Mesothelial cell of epicardium (in vitro differentiated cells): Measurements from ENCODE around the genes CAPN9 and TRIM67.

- PRO-cap, result no peak
Observed at GRCh38 chr1:229509406-229510020, 1.4 kb upstream of the NUP133 start.

DNA sequence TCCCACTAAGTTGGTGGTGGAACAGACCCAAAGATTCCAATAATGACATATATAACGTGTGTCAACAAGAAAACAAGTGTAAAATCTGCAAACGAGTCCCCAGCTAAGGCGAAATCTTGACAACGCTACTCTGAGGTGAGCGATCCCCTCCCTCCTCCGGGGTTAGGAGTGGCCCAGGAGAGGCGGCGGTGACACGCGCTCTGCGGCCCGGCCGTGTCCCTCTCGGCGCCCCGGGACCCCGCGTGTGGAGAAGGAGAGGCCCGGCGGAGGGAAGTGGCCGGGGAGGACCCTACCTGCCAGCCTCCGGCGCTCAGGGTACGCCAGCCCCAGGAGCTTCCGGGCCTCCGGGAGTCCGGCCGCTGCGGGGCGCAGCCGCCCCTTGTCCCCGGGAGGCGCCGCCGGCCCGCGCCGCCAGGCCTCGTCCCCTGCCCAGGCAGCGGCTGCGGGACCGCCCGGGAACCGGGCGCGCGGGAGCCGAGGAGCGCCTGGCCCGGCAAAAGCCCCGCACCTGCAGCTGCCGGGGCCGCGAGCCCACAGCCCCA, 593 bp downstream of the ABCB10 start:
- PRO-cap, result no peak

DNA sequence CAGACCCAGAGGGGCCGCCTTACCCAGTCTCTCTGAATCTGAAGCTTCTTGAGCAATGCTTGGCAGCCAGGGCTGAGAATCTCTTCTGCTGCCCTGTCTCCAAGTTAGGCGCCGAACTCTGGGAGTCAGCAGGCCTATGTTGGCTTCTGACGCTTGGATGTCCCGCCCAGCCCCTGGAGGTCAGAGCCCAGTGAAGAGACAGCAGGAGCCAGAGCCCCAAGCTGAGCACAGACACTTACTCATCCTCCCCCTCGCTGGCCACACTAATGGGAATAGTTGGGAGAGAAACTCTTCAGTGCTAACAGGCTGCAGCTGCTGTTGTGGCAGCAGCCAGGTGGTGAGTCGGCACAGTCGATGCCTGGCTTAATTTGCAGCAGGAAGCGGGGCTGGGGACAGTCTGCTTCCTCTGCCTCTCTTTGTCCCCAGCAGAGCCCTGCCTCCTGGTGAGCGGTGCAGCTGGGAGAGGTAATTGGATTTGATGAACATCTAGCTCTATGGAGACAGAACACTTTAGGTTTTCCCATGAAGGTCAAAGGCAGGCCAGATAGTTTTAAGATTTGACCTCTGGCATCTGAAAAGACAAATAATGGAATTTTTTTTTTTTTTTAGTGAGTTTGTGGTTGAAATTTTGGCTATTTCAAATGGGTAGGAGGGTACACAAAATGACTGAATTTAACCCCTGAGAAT, 68.3 kb downstream of the URB2 start:
- PRO-cap, result no peak

GRCh38 chr1:229999047-229999604, 67.9 kb upstream of the GALNT2 start:
- PRO-cap, result no peak

DNA sequence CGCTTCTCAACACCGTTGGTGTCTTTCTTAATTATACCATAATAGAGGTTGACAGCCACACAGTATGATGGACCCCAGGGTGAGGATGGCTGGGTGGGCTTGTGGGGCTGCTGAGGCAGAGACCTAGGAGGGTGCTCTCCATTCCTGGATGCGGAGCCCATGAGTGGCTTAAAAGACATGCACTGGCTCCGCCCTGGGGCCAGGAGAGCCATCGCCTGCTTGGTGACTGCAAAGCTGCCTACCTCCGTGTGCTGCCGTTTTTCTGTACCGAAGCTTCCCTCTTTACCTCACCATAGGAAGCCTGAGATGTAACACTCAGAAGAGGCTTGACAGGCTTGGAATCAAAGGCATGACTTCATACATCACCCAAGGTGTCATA, 82.9 kb downstream of the GALNT2 start:
- PRO-cap, result no peak

DNA sequence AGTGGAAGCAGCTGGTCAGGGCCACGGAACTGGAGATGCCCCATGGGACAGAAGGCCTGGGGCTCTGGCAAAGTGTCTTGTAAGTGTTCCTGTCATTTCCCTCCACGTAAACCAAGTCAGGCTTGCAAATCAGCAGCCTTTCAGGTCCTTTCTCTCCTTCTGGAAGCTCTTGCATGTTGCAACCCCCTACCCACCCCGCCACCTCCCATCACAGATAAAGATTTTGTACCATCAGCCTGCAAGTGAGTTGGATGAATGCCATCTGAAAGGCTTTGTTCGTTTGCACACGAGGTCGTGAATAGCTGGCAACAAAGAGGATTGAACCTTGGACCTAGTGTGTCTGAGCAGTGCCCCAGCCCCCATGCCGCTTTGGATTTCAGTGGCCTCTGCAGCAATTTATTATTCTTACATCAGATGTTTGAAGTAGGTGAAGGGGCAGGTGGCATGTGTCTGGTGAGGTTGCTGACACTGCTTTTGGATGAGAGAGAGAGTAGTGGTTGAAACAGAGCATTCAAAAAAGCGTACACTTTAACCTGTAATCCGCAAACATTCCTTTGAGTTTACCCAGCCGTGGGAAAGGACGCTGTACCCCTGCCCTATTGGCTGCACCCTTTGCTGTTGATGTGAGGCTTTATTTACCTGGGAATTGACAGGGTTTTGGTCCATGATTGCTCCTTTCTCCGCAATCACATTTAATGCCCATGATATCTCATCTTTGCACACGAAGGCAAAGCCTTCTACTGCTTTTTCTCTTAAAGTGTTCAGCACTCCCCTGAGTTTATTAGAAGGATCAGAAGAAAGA, 91.7 kb downstream of the GALNT2 start:
- PRO-cap, result no peak

DNA sequence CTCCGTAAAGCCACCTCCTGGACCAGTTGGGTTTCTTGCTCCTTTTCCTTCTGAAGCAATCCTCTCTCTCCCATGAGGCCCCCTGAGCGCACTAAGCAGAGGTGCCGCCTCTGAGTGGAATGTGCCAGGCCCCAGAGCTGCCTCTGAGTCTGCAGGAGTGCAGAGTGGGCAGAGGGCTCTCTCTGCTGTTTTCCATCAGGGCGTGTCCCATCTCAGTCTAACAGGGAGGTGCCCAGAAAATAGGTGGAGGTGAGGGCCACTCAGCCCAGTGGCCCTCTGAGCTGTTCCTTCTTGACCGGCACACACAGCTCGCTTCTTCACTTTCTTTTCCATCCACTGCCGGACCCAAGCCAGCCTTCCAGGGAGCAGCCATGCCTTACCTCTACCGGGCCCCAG, at the start of gene CAPN9:
Gene CAPN9, plus strand, starts transcription at position 263 of the 396 bp plus-strand sequence.
- PRO-cap, result no peak

- PRO-cap, result no peak
Observed at GRCh38 chr1:230864418-230865121, 3.8 kb downstream of the C1orf198 start.

DNA sequence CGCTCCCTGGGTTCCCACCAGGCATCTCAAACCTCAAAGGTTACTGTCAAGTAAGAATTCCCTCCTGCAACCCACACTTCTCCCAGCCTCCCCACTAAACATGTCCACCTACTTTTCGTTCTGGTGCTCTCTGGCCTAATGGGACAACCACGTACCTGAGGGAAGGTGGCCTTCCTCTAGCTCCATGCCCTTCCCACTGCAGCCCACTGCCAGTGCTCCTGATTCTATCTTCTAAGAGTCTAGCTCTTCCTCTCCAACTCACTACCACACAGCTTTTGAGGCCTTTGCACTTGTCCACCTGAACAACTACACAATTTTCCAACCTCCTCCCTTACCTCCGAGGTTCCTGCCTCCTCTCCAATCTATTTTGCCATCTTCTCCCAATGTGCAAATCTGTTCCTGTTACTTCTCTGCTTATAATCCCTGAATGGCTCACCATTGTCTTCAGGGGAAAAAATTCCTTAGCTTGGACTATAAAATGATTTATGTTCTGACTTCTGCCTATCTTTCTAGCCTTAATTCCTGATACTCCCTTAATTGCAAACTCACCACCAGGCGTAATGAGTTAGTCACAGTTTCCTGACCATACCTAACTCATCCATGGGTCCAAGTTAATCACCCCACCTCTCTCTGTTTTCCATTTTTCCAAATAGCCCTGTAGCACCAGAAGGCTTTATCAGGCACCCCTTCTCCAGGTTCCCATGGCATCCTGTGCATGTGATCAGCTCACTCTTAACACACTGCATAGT, 53.9 kb upstream of the C1orf198 start:
- PRO-cap, result no peak

DNA sequence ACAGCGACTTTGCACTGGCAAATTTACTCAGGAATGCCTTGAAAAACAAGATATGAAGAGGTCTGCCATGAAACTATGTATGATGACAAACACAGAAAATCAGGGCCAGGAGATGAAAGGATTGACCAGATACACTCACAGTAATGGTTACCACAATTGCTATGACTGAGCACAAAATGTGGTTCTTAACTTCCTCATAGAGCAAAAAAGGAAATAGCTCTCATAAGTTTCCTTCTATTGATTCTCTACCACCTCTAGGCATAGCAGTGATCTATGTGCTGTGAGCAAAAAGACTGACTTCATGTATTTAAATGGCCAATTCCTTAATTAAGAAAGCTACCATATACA, 5.7 kb downstream of the TTC13 start:
- PRO-cap, result no peak

DNA sequence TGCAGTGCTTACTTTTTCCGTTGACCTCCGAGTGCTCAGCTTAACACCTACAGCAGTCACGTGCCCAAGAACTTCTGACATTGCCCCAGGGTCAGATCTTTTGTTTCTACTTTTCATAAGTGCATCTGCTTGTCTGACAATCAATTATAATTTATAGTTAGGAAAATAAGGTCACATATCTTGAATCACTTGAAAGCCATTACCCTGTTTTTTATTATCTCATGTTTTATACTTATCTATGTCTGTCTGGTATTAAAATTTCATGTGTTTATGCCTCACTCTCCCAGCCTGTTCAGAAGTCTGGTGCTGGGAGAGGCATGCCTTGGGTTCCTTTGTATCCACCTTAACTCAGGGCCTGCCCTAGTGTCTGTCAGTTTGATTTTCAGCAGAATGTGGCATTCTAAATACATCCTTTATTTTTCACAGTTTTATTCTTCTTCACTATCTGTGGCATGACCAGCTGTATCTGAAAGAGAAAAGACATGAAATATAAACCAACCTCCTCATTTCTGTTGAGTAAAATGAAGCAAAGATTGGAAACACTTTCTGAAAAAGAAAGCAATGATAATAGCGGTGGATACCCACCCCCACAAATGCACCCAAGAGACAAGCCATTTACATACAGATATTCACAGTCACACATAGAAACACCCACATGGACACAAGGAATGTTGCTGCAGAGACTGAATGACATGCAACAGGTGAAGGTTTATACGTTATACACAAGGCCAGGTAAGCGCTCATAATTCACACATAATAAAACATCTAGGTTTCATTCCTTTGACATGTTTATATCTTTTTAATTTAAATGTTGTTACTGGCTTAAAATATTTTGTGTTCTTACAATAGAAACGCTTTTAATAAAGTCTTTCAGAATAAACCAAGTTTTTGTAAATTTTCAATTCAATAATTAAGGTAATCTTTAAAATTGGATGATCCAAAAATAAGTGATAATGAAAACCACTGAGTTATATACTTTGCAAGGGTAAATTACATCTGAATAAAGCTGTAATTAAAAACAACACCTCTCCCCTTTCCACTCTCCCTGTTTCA, 21.1 kb downstream of the ARV1 start:
- PRO-cap, result no peak

DNA sequence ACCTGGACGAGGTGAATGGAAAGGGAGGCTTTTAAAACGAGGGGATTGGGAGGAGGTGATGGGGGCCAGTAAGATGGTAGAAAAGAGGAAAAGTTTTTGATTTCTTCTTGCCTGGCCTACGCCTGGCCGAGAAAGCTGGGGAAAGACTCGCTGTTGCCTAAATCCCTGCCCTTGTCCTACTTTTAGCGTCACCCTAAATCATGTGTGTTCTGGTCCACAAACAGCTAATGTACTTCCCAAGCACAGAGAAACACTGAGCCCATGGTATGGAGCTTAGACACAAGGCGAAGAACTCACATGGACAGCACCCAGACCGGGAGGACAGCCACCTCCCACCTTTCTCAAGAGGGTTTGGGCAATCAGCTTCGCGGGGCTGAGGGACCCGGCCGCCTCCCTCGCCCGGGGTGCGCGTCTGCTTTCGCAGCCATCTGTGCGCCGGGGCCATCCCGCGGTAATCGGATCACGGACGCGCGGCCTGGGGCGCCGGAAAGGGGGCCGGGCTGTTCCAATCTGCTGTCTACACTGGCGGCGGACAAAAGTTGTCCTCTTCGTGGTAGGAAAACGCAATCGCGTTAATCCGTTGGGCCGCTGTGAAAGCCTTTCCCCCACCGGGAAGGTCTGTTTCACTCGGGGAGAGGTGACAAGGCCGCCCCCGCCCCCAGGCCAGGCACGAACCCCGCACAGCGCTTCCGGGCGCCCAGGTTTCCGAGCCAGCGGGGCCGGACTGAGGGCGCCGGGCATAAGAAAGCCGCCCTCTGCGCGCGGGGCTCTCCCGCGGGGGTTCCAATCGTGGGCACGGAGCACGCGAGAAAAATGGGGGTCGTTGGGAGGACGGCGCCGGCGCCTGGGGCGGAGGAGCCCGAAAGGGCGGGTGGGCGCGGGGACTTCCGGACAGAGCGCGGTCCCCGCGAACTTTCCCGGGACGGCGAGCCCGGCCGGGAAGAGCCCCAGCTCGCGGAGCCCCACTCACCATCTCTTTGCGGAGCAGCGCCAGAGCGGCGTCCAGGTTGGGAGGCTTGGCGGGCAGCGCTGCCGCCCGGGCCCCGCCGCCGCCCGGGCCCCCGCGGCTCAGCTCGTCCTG, 763 bp downstream of the FAM89A start:
- PRO-cap, result no peak

DNA sequence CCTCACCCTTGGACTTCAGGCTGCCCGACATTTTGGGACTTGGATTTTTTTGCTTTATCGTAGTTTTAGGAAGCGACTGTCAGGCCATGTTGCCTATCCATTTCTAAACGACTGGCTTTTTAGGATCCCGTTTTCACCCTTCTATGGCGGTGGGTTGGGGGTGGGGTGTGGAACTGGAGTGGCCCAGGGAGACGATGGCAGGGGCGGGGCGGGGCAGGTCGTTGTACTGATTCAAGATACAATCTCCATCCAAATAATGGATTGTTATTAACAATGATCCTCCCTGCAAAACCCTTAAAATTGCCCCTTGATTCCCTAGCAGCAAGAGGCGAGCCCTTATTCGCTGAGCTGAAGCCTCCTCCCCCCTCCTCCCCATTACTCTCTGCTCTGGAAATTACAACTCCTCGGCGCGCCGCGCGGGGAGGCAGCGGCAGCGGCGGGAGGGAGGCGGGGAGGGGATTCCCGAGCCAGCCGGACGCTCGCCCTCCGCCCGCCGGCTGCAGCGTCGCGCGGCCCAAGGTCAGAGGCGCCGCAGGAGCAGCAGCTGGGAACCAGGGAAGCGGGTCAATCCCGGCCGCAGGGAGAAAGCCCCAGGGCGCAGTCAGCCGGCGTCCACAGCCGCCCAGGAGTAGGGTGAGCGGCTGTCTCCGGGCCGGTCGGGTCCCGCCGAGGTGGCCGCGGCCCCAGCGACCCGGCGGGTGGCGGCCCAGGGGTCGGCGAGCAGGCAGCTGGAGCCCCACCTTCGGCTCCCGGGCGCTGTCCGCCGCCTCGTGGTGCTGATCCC, at the start of gene TRIM67:
Gene TRIM67, plus strand, starts transcription at position 397 of the 784 bp plus-strand sequence.
- PRO-cap, result no peak

- PRO-cap, result no peak
Observed at GRCh38 chr1:231277963-231278607, 37.1 kb downstream of the GNPAT start.

- PRO-cap, result no peak
Observed at GRCh38 chr1:231362253-231362780, 24.2 kb downstream of the SPRTN start.

DNA sequence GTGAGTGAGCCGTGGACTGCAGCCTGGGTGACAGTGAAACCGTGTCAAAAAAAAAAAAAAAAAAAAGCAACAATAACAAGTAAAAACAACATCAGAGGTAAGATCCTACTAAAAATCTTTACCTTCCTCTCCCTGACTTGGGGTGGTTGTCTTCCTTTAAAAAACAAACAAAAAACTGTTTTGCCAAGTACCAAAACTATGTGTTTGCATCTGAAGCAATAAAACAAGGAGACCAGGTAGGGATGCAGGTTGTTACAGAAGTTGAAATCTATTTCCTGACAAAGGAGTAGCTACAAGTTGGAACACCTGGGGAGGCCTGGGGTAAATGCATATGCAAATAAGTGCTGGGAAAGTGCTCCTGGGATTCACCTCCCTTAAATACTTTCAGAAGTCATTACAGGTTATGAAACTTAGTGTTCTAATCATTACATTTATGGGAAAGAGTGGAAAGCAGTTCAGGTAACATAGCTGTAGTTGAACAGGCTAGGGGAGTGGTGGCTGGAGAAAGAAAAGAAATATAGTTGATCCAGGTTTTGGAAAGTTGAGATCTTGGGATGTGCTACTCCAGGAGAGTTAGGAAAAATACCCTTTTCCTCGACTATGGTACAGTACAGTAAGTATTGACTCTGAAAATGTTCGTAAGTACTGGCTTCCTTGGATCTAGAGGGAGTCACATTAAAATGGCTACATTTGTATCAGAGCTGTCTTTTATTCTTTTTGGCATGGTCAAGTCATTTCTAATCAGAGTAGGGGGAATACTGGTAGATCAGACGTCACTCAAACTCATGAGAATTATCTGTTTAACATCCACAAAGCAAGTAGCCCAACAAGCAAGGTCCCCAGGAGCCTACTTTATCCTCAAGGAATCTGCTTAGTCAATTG, 1.8 kb upstream of the TSNAX start:
- PRO-cap, result no peak

- PRO-cap, result no peak
Observed at GRCh38 chr1:231563460-231564260, 35.2 kb downstream of the TSNAX start.

DNA sequence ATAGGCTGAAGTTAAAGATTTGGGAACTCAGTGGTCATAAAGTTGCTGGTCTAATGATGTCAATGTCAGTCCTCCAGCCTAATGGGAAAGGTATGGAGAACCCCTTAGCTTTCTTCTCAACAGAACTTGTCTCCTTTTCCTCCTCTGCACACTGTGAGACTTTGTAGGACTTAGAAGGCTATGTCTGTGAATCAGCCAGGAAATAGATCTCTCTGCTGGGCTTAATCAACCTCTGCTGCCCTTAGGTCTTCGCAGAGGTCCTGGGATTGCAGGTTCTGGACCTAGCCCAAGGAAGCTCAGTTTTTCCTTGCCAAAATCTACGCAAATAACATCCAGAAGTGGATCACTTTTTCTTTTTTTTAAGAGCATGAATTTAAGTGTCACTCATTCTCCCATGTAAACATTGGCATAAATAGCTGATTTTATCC, 24.9 kb upstream of the DISC1 start:
- PRO-cap, result no peak

GRCh38 chr1:231683841-231684190, 57.2 kb downstream of the DISC1 start:
- PRO-cap, result no peak

DNA sequence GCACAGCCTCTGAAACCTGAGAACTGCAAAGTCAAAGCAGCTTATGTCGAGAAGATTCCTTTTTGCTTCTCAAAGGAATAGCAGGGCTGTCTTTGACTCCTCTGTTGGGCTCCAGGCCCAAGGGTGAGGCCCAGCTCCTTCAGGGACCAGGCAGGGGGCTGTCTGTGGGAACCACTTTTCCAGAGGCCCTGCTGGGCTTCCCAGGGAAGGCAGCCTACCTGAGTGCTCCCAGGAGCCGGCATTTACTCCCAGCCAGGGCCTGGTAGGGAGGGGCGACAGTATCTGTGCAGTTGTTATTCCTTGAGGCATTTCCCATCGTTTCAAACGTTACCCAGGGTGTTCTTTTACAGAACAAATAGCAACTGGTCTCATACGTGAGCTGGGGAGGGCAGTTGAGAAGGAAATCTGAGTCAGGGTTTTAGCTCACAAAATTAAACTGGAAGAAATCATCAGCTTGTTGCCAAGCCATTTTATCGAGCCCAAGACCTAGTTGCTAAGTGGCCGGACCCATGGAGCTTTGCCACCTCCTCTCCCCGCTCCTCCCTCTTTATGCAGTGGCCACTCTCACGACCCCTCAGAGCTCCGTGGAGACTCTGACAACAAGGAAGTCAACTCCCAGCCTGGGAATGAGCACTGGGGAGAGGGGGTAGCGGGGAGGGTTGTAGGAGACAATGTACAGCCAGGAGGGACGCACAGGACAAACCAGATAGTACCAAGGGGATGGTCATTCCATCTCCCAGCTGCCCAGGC, 251.1 kb downstream of the SIPA1L2 start:
- PRO-cap, result no peak